Mesangial cell (primary cell): ENCODE measurements around a stretch of chr16.

DNA sequence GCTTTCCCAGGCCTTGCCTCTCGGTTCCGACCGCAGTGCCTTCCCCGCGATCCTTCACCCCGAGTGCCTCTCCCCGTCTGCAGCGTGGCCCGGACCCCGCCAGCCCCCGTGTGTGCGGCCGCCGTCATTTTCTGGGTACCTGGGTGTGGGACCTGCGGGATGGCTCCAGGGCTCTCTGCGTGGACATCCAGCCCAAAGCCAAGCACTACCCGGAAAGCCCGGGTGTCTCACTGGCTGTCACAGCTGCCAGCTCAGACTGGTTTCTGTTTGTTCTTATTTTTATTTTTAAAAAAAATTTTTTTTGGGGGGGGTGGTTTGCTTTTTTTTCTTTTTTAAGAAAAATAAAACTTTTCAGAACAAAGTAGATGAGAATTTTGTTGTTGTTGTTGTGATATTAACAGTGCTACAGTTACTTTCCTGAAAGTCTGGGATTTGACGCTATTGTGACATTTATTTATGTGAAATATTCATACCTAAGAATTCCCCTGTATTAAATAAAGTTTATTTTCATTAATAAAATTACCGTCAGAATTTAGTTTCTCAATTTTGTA, 77.1 kb downstream of the CHD9 start:
- RAMPAGE, long total RNA, result no peak

- RAMPAGE, long total RNA, result no peak
Observed at GRCh38 chr16:53476731-53476983, 26.4 kb downstream of the AKTIP start.

- RAMPAGE, long total RNA, result no peak
Observed at GRCh38 chr16:53509772-53510809, 7.1 kb upstream of the AKTIP start.

- RAMPAGE, long total RNA, result no peak
Observed at GRCh38 chr16:53997794-53998343, 288.7 kb downstream of the IRX3 start.

DNA sequence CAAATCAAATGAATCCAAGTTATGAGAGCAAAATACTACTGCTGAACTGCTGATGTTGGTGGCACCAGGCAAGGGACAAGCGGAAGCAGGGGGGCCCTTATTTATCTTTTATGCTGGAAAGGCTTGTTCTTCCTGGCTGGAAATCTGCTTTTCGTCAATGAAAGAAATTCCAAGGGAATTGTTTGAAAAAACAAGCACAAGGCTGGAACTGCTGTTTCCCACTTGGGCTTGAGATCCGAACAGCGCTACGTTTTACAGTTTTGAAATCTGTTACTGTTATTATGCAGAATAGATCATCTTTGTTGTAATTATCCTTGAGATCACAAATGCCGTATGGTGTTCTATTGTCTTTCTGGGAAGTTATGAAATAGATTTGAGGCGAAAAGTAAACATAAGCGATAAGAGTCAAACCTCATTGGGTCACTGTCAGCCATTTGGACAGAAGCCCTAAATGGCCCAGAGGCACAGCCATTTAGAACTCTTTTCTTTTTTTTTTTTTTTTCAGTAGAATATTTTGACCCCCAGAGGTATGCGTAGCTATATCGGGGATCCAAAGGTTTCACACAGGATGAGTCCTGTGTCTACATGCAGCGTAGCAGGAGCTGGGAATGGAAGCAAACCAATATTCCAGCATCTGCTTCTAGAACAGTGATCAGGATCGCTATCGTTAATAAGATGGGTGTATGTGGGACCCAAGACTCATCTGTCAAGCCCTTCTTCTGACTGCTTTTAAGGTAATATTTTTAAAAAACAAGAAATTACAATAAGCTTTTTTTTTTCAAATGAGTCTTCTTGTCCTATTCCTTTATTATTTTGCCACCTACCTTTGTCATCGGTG, 223.2 kb downstream of the IRX3 start:
- RAMPAGE, long total RNA, result no peak

GRCh38 chr16:54175154-54175942, 111.2 kb downstream of the IRX3 start:
- RAMPAGE, long total RNA, result no peak

GRCh38 chr16:54266357-54267048, 20.1 kb downstream of the IRX3 start:
- RAMPAGE, long total RNA, result no peak

GRCh38 chr16:54282064-54283027, 4.2 kb downstream of the IRX3 start:
- RAMPAGE, long total RNA, result no peak

- RAMPAGE, long total RNA, result no peak
Observed at GRCh38 chr16:54284253-54284797, 2.3 kb downstream of the IRX3 start.

DNA sequence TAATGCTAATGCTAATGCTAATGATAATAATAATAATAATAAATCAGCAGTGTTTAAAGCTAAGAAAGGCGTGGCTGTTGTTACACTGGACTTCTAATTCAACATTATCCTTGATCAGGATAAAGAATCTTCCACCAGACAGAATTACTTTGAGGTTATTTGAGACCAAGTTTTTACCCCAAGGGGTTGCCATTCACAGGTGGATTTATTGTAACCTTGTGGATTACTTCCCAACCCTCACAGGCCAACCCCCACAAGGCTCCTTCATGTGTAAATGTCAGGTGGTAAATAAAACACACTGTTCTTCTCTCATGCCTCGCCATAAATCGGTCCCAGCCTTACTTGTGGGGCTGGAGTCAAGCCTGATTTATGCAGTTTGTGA, 98.5 kb upstream of the IRX3 start:
- RAMPAGE, long total RNA, result no peak

- RAMPAGE, long total RNA, result no peak
Observed at GRCh38 chr16:54430186-54431066, 143.8 kb upstream of the IRX3 start.

GRCh38 chr16:54459014-54459387, 172.4 kb upstream of the IRX3 start:
- RAMPAGE, long total RNA, result no peak

- RAMPAGE, long total RNA, result no peak
Observed at GRCh38 chr16:54714767-54715258, 215.9 kb upstream of the IRX5 start.

DNA sequence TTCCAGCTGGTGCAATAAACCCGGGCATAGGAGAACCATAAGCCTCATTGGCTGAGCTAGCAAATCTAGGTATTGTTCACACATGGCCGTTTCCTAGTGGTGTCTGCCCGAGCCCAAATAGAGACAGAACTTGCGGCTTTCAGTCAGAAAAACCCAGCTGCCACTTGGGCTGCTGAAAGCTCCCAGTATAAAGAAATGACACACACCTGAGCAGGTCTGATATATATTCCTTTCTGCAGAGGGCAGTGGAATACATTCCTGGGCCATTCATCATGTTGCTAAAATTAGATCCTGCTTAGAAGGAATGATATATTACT, 83.9 kb upstream of the IRX5 start:
- RAMPAGE, long total RNA, result no peak

DNA sequence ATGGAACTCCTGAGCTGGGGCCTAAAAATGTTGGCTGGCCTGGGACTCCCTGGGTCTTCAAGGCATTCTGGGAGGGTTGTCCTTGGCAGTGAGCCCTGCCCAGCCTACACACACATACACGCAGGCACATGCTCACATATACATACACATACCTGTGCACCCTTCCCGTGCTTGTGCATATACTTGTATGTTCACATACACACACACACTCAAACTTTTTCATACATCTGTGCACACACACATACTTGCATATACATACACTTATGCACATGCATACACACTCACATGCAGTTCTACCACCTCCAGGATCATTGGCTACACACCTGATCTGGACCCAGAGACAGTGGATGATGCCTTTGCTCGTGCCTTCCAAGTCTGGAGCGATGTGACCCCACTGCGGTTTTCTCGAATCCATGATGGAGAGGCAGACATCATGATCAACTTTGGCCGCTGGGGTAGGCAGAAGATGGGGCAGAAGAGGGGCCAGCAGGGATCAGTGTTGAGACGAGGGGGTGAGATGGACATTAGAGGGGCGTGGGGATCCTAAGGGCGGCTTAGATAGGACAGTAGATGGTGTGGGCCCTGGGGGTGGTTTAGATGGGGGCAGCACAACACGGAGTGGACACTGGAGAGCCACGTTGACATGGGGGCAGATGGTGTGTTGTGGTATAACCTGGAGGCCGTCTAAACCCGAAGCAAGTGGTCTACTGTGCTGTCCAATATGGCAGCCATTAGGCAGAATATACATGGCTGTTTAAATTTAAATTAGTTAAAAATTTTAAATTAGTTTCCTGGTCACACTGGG, 4.9 kb downstream of the MMP2 start:
- RAMPAGE, long total RNA, result no peak

- RAMPAGE, long total RNA, result no peak
Observed at GRCh38 chr16:55759983-55760951, 72.6 kb downstream of the CES1 start.

- RAMPAGE, long total RNA, result no peak
Observed at GRCh38 chr16:55835975-55836744, 3.3 kb upstream of the CES1 start.

DNA sequence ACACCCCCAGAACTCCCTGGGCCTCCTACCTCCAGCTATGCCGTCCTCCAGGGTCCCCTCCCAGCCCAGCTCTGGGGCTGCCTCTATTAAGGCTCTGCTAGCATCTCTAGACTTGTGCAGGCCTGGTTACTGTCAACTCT, 20.0 kb downstream of the GNAO1 start:
- RAMPAGE, long total RNA, result no peak

GRCh38 chr16:56211532-56212060, 20.3 kb downstream of the GNAO1 start:
- RAMPAGE, long total RNA, result no peak

DNA sequence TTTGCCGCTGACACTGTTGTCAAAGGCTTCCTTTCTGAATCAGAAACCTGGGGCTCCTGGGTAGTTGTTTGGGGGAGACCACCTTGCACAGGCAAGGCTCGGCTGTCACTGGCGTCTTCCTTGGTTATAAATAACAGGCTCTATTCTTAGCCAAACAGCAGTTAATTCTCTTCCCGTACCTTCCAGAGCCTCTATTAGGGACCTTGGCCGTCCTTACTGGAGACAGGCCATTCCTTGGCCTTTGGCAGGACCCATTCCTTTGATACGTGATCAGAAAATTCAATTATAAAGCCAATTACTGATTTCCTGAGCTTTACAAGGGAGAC, 104.5 kb downstream of the GNAO1 start:
- RAMPAGE, long total RNA, result no peak